ENCODE data around the genes SRSF5 and RGS6.

DNA sequence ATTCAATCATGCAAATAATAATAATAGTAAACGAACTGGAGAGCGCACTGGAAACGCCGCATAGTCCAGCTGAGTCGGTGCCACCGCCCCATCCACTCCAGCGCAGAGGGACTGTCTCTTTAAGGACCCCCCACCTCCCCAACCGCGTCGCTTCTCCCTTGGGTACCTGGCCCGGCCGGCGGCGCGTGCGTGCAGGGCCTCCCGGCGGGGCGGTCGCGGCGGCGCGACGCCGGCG is 213 bp upstream of the SUSD6 start:
- PRO-cap = bidirectional peak, plus-strand start outside the sequence, minus-strand start at position 157 of the sequence

DNA sequence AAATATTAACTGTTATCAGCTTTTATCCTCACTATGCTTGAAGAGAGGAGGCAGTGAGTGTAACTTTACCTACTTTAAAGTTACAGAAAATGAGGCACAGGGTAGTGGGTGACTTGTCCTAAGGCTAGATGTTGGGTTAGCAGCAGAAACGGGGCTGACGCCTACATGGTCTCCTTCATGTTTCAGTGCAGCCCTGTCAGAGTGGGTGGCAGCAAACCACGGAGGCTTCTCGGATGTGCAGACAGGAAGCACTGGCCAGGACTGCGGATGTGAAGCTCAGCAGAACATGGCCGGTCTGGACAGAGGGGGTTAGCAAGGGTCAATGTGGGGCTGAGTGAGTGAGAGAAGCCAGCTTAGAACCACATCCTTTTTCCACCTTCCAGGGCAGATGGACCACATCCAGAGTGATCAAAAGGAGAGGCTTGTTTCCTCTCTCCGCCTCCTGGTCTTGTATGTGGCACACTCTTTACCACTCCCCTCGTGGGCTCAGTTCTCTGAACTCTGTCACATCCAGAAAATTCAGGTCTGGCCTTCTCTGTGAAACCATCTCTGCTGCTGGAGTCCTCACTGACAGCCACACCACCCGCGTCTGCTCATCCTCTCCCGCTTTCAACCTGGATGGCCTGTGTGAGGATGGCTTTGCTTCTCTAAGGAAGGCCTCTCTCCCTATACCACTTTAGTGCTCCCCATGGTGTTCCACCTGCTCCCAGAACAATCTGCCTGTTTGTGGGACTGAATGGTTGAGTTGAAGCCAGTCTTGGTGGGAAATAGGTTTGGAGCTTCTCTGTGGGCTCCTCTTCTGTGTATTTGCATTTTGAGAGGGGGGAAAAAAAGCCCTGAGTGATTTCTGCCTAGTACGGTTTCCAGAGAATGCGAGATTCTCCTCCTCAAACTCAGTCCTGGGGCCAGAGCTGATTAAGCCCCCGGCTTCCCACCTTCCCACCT is 14.2 kb downstream of the SUSD6 start:
- PRO-cap = no peak

DNA sequence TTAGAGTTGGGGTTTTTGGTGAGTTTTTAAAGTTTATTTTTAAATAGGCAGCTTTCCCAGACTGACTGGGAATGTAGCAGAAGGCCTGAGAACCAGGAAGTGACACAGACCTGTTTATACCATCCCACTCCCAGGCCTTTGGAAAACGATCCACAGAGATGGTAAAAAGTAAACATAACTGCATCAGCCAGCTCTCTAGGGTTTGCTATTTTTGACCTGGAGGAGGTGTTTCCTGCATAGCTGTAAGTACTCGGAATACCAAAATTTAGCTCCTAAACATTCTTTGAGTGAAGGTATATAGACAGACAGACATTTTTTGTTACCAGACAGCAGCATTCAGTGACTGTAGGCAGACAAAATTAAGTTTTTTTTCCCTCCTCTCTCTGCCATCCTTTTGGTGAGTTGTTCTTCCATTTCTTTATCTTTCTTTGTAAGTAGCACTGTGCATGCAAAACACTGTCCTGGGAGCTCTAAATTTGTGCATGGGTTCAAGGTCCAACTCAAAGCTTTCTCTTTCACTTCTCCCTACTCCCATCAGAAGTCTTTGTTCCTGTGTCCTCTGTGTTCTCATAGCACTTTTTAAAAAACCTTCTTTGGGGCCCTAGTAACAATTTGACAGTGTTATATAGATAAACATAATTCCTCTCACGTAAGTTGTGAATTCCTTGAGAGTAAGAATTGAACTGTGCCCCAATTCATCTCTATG is 37.3 kb downstream of the SUSD6 start:
- PRO-cap = no peak

DNA sequence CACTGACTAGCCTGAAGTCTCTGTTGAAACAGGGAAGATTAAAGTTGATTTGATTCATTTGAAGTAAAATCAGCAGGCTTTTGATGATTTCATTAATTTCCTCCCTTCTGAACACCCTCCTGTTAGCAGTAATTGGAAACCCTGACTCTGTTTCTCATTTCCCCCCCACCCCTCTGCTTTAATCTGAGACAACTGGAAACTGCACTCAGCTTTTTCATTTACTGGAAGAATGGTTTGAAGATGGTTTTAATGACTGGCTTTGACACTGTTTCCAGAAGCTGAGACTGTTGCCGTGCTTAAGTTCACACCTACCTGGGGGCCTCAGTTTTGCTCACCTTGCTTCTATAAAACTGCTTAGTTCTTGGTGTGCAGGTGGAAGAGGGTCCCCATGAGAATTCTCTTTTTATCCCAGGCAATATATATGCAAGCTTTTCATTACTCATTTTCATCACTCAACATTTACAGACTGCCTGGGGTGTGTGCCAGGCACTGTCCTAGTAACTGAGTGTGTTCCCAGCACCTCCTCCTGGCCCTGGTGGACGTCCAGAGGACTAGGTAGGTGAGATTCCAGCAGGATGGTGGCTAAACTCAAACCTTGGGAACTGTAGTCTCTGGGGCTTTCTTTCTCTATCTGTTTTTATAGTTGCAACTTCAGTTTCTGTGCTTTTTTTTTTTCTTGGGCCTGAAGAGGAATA is 63.6 kb downstream of the SUSD6 start:
- PRO-cap = no peak

GRCh38 chr14:69685079-69686153 is 74.0 kb downstream of the SUSD6 start:
- PRO-cap = no peak

DNA sequence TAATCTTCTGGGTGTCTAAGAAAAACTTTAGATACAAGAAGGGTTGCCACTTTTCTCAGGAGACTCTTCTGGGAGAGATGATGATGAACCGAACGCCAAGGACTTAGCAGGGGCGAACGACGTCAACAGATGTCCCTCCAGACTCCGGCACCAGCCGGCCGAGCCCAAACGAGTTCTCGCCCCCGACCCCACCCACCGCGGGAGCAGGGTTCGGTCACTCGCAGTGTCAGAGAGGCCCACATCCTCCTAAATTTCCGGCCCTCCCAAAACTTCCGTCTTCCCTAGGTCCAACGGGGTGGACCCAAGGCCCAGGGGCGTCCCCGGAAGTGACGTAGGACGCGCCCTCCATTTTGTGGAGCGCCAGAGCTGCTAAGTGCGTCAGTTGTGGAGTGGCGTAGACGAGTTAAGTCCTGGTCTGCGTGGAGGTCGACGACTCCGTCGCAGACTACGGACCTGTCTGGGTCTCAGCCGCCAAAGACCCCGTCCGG is at the start of gene SRSF5:
Gene SRSF5 (plus strand): TSS at position 378 of the 488 bp plus-strand sequence.
- PRO-cap = bidirectional peak, plus-strand start at position 381 of the sequence, minus-strand start at position 146 of the sequence

DNA sequence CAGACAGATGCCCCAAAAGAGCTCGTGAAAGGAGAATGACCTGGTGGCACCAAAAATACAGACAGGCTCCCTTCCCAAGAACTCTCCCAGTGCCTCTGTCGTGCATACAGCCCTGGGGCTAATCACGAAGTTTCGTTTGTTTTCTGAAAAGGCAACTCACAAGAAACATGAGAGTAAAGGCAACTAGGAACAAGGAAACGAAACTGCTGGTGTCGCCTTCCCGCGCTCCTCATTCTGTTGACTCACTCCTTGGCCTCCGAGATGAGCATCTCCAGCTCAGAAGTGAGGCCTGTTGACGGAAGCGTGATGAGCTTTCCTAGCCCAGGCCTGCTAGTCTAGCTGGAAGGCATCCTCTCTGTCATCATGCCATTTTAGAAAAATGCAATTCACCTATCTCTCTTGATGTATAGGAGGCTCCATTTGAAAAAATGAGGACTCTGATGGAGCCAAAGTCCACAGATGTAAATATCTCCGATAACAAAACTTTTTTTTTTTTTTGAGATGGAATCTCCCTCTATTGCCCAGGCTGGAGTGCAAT is 50.5 kb downstream of the TTC9 start:
- PRO-cap = no peak

DNA sequence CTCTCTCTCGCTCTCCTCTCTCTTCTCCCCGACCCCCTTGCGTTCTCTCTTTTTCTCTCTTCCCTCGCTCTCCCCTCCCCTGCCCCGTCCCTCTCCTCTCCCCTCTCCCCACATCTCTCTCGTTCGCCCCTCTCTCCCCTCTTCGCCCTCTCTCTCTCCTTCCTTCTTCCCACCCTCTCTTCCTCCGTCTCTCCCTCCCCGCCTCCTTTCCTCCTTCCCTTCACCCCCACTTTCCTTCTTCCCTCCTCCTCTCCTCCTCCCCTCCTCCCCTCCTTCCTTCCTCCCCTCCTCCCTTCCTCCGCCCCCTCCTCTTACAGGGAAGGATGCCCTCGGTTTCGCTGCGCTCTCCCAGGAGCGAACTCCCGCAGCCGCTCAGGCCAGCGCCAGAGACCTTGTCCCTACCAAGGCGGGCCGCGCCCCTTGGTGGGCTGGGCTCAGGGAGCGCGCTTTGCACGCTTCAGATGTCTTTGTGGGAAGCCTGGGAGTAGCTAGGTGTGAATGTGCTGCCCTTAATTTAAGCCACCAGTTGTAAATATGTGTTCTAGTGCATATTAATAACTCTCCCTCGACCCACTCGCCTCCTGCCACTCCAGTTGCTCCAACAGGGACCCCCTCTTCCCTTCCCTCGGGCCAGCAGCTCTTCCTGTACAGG is 13.3 kb upstream of the MAP3K9 start:
- PRO-cap = no peak

GRCh38 chr14:70905310-70905703 is 2.0 kb upstream of the PCNX1 start:
- PRO-cap = no peak

- PRO-cap = no peak
These were observed 94.5 kb downstream of the PCNX1 start for GRCh38 chr14:71001656-71002214.

DNA sequence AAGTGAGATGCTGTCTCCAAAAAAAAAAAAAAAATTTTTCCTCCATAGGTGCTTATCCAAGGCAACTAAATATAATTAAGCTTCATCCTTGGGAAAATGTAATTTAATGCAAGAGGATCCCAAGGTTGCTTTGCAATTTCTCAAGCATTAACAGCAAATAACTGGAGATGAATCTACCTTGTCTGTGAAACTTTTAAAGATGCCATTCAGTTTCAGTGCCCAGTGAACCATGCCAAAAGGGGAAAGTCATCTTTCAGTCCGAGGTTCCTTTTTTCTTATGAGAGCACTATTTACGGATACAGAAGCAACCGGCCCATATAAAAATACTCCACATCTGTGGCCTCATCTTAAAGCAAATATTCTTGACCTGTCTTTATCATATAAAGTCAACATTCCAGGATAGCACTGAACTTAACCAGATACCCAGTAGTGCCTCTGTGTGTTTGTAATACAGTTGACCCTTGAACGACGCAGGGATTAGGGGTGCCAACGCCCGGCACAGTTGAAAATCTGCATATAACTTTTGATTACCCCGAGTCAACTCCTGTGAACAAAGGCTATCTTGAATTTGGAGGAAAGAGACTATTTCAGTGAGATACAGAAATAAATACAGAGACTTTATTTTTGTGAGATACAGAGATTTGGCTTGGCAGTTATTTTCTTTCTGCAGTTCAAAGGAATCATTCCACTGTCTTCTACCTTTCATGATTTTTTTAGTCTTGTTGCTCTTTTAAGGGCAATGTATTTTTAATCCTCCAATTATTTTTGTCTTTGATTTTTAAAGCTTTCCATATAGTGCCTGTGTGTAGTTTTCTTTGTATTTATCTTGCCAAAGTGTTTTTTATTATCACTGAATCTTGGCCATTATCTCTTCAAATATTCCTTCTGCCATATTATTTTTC is 203.5 kb upstream of the SIPA1L1 start:
- PRO-cap = no peak

DNA sequence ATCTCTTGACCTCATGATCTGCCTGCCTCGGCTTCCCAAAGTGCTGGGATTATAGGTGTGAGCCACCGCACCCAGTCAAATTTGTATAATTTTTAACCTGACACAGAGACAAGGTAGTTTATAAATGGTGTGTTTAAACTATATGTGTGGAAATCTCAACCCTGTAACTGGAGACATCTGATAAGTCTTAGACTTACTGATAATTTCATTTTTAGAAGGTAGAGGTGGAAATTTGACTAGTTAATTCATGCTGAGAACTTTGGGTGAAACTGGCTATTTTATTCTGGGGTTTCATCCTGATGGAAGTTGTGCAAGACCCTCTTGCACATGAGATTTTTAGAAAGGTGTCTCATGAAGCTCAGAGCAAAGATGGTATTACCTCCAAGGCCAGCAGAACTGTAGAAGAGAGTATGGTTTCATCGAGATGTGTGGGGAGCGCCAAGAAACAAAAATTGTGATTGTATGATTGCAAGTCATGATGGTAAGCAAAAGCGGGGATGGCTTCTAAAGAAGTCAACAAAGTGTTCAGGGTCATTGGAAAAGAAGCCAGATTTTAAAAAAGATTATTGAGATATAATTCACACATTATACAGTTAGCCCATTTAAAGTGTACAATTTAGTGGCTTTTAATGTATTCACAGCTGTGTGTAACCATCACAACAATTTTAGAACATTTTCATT is 26.0 kb downstream of the SIPA1L1 start:
- PRO-cap = no peak

- PRO-cap = no peak
These were observed 29.1 kb downstream of the SIPA1L1 start for GRCh38 chr14:71349141-71349963.

DNA sequence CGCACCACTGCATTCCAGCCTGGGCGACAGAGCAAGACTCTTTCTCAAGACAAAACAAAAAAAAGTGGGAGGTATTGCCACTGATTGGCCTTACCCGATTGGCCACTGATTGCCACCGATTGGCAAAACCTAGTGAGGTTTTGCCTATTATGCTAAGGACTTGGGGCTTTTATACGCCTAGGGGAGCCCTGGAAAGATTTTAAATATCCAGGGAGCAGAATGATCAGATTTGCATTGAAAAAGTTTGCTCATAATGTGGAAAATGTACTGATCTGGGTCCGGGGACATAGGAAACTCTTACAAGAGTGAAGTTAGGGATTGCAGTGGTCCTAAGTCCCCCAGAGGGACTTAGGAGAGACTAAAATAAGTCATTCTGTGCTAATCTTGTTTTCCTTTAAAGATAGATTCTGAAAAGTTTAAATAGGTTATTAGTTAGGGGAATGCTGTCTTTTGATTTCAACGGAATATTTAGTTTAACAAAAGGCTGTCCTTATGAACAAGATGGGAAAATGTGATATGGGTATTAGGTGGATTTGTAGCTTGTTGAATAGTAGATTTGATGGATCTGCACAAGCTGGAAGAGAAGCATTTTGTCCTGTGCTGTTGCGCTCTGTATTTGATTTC is 30.2 kb downstream of the SIPA1L1 start:
- PRO-cap = no peak

DNA sequence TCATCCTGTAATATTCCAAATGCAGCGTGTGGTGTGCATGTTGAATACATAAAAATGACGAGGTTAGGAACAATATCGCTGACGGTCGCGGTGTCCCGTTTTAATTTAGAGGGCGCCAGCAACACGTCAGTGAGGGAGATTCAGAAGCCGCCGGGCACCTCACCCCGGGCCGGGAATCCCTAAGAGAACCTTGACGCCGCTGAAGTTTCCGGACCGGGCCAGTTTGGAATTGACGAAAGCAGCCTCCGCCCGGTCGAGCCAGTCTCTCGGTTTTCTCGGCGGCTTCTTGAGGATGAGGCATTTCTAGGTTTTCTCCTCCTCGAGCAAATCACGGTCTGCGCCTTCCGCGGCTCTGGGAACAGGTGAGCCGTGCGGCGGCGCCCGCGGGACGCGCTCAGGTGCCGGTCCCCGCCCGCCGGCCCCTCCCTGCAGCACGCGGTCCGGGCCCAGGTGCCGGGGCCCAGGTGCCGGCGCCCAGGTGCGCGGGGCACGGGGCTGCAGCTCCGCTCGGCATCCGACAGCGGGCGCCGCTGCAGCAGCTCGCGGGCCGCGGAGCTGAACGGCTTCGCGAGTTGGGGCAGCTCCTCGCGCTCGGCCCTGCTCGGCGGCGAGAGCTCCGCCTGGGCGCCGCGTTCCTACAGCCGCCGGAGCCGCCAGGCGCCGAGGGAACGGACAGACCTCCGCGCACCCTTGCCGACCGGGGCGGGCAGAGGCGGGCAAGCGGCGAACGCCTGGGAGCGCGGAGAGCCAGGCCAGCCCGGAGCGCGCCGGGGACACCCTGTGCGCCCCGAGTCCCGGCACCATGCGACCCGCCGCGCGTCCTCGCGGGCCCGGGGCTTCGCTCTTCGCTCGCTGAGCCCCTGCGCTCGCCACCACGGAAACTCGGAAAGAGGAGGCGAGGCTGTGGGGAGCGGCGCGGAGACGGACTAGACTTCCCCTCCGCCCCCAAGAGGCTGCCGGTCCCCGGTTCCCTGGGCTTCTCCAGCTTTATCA is at the start of gene RGS6:
Gene RGS6 (plus strand): TSS at position 558 of the 993 bp plus-strand sequence.
- PRO-cap = no peak

- PRO-cap = no peak
These were observed 349.3 kb downstream of the DPF3 start for GRCh38 chr14:72544404-72545237.

- PRO-cap = no peak
These were observed 278.1 kb downstream of the DPF3 start for GRCh38 chr14:72615732-72616210.

GRCh38 chr14:72715717-72716474 is 178.0 kb downstream of the DPF3 start:
- PRO-cap = no peak

- PRO-cap = no peak
These were observed 807 bp downstream of the PAPLN start for GRCh38 chr14:73237655-73238971.

- PRO-cap = no peak
These were observed 147 bp upstream of the NUMB start for GRCh38 chr14:73458652-73458733.